ENCODE measurements around a stretch of chr19.

DNA sequence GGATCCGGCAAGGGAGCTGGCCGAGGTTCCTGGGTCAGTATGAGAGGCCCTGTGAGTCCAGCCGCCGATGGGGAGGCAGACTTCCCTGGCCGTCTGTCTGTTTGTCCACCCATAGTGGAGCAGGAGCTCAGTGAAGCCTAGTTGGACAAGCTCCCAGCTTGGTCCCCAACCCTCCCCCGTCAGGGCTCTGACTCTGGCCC, 3.9 kb downstream of the SLC7A10 start:
- PRO-cap: no peak

GRCh38 chr19:33296085-33296579, 6.2 kb downstream of the CEBPA start:
- PRO-cap: no peak

GRCh38 chr19:33298428-33299027, 3.8 kb downstream of the CEBPA start:
- PRO-cap: no peak

DNA sequence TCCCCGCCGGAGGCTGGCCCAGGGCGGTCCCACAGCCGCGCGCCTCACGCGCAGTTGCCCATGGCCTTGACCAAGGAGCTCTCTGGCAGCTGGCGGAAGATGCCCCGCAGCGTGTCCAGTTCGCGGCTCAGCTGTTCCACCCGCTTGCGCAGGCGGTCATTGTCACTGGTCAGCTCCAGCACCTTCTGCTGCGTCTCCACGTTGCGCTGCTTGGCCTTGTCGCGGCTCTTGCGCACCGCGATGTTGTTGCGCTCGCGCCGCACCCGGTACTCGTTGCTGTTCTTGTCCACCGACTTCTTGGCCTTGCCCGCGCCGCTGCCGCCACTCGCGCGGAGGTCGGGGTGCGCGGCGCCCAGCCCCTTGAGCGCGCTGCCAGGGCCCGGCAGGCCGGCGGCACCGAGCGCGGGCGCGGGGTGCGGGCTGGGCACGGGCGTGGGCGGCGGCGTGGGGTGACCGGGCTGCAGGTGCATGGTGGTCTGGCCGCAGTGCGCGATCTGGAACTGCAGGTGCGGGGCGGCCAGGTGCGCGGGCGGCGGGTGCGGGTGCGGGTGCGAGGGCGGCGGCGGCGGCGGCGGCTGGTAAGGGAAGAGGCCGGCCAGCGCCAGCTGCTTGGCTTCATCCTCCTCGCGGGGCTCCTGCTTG, 919 bp downstream of the CEBPA start:
- PRO-cap: no peak

DNA sequence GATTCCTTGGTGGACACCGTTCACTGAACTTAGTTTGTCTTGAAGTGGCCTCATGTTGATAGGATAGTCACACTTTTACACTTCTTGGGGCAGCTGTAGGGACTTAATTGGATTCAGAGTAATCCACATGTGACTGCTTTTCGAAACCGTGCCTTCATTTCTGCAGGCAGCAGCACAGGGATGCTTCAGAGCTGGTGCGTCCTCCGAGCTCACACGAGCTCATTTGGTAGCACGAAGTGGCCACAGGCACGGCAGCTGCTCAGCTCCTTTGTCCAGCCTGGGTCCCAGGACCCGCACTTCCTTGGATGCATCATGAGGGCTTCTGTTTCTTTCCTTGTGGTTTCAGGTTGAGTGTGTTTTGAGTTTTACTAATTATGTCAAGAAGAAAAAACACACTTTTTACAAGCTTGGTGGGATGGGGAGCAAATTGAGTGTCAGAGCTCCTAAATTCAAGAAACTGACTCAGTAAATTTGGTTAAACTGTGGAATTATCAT, 4.6 kb downstream of the CEBPG start:
- PRO-cap: no peak

- PRO-cap: no peak
Measured at GRCh38 chr19:33392121-33392826, 18.8 kb downstream of the CEBPG start.

GRCh38 chr19:33794499-33795192, 2.0 kb upstream of the KCTD15 start:
- PRO-cap: no peak

- PRO-cap: no peak
Measured at GRCh38 chr19:33803961-33804665, 7.4 kb downstream of the KCTD15 start.

DNA sequence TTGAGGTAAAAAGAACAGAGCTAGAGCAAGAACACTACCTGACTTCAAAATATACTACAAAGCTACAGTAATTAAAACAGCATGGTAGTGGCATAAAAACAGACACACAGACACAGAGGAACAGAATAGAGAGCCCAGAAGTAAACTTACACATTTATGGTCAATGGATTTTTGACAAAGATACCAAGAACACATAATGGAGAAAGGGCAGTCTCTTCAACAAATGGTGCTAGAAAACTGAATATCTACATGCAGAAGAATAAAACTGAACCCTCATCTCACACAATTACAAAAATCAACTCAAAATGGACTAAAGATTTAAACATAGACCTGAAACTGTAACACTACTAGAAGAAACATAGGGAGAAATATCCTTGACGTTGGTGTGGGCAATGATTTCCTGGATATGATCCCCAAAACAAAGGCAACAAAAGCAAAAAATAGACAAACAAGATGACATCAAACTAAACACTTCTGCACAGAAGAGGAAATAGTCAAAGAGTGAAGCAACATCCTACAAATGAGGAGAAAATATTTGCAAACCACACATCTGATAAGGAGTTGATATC, 158.1 kb upstream of the LSM14A start:
- PRO-cap: no peak

DNA sequence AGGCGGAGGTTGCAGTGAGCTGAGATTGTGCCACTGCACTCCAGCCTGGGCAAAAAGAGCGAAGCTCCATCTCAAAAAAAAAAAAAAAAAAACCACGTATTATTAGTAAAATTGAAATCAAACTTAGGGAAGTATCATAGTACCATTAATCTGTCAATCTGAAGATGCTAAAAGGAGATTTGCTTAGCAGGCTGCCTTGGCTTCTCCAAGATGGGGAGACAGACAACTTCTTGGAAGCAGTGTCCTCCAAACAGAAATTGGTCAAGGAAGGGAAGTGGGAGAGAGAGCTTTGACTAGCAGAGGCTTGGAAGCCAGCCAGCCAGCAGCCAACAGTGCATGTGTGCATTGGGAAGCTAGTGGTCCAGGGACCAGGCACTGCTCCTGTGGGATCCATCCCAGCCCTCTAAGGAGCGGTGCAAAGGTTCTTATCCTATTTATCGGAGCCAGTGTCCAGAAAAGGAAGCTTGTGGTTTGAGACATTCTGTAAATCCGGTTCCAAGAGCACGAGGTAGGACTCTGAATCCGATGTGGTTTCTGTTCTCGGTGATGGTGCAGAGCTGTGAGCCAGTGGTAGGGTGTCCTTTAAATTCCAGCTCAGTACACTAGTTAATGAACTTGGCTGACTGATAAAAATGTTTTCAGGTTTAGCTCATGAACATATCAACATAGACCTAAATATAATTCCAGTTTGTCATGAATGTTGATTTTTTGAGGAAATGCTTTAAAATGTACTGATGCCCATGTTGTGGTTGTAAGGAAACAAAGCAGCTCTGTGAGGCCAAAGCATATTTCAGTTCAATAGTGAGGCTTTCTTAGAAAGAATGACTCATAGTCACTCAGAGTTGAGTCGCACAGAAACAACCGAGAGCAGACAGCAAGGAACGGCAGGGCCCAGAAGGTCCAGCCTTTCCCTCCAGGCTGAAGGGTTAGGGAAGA, 21.7 kb upstream of the GARRE1 start:
- PRO-cap: unidirectional peak, plus-strand start at position 870 of the sequence

- PRO-cap: no peak
Measured at GRCh38 chr19:34300410-34300696, 46.0 kb downstream of the GARRE1 start.

GRCh38 chr19:34428077-34428240, 222 bp upstream of the UBA2 start:
- PRO-cap: no peak

DNA sequence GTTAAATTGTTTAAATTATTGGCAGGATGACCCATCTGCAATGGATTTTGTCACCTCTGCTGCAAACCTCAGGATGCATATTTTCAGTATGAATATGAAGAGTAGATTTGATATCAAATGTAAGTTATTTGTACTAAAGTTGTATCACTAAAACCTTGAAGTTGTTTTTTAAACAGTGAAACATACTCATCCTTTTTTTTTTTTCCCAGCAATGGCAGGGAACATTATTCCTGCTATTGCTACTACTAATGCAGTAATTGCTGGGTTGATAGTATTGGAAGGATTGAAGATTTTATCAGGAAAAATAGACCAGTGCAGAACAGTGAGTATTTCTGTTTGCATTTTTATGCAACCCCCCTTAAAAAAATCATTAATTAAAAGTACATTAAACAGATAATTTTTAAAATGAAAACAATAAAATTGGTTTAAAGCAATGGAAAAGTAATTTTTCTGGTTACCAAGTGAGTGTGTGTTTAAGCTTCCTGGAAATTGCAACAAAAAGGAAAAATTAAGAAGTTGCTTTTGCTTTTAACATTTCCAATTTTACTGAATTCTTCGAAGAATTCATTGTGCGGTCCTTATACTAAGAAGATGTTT, 26.2 kb downstream of the UBA2 start:
- PRO-cap: no peak

- PRO-cap: no peak
Measured at GRCh38 chr19:34468786-34469360, 12.7 kb upstream of the WTIP start.

DNA sequence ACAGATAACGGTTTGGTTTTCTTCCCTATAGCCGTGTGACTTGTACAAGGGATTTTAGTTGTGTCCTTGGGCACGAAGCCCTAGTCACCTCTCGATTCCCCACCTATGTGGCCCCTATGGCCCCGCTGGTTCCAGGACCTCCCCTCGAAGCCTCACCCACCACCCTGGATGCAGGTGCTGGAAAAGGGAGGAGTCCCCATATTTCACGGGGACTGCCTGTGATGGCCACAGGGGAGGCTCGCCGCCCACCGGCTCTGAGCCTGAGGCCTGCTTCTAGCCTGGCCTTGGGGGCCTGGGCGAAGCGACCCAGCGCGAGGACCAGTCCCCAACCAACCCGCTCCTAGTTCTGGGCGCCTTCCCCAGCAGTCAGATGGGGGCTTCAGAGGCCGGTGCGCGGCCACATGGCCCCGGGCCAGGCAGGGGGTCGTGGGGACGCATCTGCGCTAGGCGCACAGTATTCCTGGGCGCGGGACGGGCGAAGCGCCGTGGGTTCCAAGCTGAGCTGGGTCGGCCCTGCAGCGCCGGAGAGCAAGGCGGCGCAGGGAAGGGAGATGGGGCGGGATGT, 623 bp upstream of the WTIP start:
- PRO-cap: no peak

GRCh38 chr19:34501192-34502186, 19.9 kb downstream of the WTIP start:
- PRO-cap: no peak

DNA sequence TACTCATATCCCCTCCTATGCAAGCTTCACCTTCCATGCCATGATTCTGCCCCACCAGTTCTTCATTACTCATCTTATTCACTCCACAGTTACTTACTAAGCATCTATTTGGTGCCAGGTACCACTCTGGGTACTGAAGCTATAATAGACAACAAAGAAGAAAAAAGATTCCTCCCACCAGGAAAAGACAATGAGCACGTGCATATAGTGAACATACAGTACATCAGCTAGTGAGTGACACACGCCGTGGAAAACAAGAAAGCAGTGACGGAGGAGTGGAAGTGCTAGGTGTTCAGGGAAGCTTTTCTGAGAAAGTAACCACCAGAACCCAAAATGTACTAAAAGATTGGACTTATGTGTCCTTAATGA, 67.0 kb downstream of the WTIP start:
- PRO-cap: no peak

DNA sequence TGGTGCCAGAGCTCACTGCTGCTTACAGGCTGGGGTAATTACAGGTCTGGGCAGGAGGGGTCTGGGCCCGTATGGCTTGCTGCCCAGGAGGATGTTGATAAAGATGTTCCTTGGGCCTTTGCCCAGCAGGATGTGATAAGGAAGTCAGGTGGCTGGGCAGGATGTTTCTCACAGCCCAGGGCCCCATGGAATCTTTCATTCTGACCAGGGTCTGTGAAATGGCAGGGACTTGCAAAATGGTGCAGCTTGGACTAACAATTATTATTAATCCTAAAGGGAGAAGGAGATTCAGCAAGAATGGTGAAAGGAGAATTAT, 64.3 kb upstream of the ZNF599 start:
- PRO-cap: no peak

DNA sequence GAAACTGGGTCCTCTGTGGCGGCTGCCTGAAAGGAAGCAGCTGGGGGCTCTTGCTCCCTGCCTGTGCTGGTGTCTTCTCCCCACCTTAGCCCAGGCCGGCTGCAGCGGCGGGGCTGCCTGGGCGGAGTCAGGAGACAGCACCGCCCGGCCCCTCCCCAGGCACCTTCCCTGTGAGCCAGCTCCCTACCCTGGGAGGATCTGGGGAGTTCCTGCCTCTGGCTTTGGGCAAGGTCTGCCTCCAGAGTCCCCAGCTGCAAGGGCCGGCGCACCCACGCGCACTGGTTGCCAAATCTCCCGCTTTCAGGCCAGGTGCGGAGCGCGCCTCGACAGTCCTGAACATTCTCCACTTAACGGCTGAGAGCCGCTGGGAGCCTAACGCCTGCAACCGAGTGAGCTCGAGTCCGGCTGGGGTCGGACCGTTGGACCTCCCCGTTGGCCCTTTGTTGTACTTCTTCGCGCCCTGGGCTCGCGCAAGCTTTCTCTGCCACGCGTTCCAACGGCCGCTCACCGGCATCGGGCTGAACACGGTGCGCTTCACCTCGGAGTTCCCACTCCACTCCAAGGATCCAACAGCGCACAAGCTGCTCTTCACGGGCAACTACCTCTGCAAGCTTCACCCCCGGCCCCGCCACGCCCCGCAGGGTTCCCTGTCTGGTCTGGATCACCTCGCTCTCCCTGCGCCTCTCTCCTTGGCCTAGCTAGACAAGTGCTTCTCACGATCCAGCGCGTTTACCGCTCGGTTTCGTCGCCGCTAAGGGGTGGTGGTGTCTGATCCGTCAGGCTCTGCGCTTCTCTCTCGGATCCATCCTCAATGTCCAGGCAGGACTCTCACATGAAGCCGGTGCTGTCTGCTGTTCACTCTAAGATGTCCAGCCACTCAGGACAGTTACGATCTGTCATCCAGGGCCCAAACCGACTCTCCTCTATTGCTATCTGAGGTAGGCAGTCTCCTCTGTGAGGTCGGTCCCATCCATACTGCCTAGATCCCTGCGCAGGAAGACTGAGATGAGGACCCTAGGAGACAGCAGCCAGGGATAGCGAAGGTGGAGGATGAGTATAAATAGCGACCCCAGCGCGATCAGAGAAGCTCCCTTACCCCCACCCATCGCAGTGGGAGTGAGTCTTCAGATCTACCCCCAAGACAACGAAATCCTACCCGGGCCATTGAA, 21.5 kb upstream of the ZNF30 start:
- PRO-cap: no peak

- PRO-cap: no peak
Measured at GRCh38 chr19:34962926-34963764, 884 bp downstream of the ZNF792 start.

Data from Metastatic Pancreatic Carcinoma in the Ovary (tissue), 1 donor.